ENCODE measurements around the gene HAPSTR1.

GRCh38 chr16:8110612-8111405 lies 479.5 kb downstream of the TMEM114 start:
- PRO-cap, 2 experiments, result no peak in any of the 2 experiments

DNA sequence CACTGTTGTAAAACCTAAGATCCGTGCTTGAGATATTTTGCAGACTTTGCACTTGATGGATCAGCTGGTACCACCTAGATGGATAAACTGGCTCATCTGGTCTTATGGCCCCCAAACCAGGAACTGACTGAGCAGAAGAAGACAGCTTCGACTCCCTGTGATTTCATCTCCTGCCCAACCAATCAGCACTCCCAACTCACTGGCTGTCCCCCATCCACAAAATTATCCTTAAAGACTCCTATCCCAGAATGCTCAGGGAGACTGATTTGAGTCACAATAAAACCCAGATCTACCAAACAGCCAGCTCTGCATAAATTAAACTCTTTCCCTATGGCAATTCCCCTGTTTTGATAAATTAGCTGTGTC lies 477.2 kb downstream of the TMEM114 start:
- PRO-cap, 2 experiments, result no peak in any of the 2 experiments

- PRO-cap, 2 experiments, result no peak in any of the 2 experiments
Observed at GRCh38 chr16:8113853-8114255, 476.5 kb downstream of the TMEM114 start.

GRCh38 chr16:8627006-8627468 lies 5.5 kb downstream of the METTL22 start:
- PRO-cap, 2 experiments, result no peak in any of the 2 experiments

- PRO-cap, 2 experiments, result no peak in any of the 2 experiments
Observed at GRCh38 chr16:8628516-8629325, 7.2 kb downstream of the METTL22 start.

DNA sequence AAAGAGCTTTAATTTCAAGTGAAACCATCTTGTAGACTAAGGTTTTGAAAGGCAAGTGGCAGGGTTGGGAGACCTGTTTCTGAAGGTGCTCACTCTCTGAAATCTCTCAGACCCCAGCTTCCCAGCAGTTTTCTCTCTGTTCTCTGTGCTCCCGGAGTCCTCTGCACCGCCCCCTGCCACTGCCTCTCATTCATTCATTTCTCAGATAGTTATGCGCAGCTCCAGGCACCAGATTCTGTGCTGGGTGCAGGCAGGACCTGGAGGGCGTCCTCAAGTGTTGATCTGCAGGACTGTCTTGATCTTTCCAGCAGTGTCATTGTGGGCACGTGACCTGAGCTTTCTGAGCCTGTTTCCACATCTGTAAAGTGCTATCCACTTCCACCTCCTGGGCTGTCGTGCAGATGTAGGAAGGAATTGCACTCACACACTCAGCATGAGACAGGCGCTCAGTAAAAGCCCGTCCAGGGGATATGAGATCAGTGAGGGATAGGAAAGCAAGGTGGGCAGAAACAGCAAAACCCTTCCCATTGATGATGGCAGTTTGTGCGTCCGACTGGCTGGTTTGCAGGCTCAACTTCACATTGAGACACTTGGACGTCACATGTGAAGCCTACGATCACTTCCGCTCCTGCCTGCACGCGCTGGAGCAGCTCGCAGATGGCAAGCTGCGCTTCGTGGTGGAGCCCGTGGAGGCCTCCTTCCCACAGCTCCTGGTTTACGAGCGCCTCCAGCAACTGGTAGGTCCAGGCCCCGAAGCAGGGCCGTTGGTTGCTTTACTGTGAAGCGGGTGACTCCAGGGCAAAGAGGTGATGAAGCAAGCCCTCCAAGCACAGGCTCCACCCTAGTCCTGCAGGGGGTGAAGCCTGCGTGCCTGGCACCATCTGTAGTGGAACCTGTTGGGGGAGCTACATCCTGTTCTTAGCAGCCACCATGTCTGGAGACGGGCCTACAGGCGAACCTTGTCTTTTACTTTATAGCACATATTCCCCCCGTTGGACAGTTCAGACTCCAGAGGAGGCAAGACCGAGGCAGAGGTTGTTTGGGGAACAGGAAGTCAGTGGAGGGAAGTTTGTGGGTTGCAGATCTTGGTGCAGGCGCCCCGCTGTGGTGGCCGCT lies 22.8 kb downstream of the METTL22 start:
- PRO-cap, 2 experiments, result no peak in any of the 2 experiments

DNA sequence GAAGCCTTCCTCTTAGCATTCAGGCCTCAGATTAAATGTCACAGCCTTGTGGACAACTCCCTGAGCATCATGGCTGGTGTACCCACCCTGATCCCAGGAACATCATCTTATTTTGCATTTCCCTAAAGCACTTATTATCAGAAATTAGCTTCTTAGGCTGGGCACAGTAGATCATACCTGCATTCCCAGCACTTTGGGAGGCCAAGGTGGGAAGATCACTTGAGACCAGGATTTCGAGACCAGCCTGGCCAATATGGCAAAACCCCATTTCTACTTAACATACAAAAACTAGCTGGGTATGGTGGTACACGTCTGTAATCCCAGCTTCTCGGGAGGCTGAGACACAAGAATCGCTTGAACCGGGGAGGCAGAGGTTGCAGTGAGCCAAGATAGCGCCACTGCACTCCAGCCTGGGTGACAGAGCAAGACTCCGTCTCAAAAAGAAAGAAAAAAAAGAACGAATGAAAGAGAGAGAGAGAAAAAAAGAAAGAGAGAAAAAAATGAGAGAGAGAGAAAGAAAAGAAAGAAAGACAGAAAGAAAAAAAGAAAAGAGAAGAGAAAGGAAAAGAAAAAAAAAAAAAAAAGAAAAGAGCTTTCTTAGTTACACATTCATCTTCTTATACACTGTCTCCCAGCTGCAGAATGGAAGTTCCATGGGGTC lies 5.8 kb upstream of the ABAT start:
- PRO-cap, 2 experiments, result no peak in any of the 2 experiments

GRCh38 chr16:8863951-8864149 lies 5.0 kb downstream of the CARHSP1 start:
- PRO-cap, 2 experiments, result peak in 1 of 2 experiments; most common plus-strand start chr16:8863992 (in 1)

- PRO-cap, 2 experiments, result no peak in any of the 2 experiments
Observed at GRCh38 chr16:8959815-8961029, 3.5 kb downstream of the USP7 start.

GRCh38 chr16:8989597-8989827 lies 25.8 kb upstream of the USP7 start:
- PRO-cap, 2 experiments, result no peak in any of the 2 experiments

- PRO-cap, 2 experiments, result no peak in any of the 2 experiments
Observed at GRCh38 chr16:9008424-9009164, 44.9 kb upstream of the USP7 start.

DNA sequence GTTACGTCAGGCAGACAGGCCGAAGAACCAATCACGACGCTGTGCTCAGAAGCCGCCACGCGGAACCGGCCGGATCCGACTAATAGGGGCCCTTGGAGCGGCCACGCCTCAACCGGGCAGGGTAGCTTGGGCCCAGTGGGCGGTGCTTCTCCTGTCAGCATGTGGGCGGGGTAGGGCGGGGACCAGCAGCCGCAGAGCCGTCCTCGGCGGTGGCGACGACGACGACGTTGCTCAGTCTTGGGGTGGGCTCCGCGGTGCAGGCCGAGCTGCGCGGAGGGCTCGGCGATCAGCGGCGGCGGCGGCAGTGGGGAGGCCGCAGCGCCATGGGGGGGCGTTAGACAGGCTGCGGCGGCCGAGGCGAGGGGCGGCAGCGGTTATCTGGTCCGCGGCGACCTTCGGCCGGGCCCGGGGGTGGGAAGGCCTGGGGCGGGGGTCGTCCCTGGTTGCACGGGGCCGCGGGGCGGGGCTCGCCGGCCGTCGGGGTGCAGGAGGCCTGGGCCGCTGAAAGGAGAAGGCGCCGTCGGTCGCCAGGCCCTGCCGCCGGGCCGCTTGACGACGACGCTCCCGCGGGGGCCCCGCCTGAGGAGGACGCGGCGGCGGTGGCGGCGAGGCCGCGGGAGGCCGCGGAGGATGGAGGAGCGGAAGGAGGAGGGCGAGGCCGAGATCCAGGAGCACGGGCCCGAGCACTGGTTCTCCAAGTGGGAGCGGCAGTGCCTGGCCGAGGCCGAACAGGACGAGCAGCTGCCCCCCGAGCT lies at the start of gene HAPSTR1:
HAPSTR1 (plus strand) TSS at position 230 of the 755 bp plus-strand sequence.
- PRO-cap, 2 experiments, result peak in 2 of 2 experiments; most common plus-strand start position 234 of the sequence (in 2)

DNA sequence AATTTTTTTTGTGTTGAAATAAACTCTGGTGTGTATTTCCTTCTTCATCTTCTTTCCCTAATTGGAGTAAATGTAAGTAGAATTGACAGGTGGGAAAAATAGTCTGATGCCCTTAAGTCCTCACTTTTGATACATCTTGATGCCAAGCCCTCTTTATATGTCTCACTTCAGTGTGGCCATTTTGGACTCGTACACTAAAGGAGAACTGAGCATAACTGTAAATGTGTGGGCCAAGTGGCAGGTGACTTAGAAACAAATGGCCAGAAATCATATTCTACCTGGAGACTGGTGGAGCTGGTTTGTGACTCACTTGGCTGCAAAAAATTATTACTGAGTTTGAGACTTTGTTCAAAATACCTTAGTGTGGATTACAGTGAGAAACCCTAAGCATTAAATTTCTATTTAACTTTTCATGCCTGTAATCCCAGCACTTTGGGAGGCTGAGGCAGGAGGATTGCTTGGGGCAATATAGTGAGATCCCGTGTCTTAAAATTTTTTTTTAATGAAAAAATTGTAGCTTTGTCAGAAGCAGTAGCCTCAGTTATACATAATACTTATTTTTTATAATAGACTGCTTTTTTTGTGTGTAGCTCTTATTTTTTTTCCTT lies 5.0 kb downstream of the HAPSTR1 start:
- PRO-cap, 2 experiments, result no peak in any of the 2 experiments

DNA sequence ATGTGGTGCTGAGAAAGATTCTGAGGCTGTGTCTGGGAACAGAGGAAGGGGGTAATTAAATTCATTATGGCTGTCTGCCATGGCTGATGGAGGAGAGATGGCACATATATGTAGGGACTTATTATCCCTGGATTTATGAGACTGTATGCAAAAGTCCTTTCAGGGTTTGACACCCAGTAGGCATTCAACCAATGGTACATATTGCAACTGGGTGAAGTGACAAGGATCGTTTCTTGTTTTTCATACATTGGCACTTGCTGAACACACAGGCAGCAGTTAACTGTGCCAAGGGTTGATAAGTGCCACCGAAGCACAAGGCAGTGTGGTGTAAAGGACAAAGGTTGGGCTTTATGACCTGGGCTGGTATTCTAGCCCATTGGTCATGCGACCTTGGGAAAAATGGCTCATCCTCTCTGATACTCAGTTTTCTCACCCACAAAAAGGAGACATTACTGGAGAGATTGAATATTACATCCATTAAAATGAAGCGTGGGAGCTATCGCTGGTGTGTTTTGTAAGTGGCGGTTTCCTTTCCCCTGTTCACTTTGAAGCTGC lies 216.8 kb downstream of the HAPSTR1 start:
- PRO-cap, 2 experiments, result no peak in any of the 2 experiments

- PRO-cap, 2 experiments, result no peak in any of the 2 experiments
Observed at GRCh38 chr16:9665671-9666518, 516.3 kb downstream of the GRIN2A start.

GRCh38 chr16:10114350-10115020 lies 67.7 kb downstream of the GRIN2A start:
- PRO-cap, 2 experiments, result no peak in any of the 2 experiments

GRCh38 chr16:10181169-10182021 lies 833 bp downstream of the GRIN2A start:
- PRO-cap, 2 experiments, result no peak in any of the 2 experiments

DNA sequence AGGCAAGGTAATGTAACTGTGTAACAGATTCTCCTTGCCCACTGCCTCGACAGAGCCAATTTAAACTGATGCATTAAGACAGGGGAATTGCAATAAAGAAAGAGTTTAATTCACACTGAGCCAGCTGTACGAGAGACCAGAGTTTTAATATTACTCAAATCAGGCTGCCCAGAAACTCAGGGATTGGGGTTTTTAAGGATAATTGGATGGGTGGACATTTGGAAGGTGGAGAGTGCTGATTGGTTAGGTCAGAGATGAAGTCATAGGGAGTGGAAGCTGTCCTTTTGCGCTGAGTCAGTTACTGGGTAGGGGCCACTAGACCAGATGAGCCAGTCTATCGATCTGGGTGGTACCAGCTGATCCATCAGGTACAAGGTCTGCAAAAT lies 59.7 kb upstream of the ATF7IP2 start:
- PRO-cap, 2 experiments, result no peak in any of the 2 experiments

DNA sequence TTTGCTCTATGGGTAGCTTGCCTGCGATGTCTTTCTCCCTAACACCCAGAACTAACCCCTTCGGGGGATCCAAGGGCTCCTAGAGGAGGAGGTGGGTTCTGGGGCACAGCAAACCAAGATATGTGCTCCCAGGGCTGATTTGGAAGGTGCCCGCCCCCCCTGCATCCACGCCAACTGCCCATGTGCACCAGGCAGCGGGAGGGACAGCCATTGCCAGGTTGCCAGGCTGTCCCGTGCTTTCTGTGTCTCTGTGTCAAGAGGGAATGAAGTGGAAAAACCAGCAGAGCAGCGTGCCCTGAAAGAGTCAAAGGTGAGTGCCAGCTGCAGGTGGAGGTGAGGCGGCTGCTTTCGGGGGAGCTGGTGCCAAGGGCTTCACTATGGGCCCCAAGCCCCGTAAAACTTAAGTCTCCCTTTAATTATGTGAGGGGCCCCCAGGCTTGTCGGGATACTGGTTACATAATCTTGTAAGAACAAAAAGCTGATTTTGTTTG lies 6.4 kb downstream of the TEKT5 start:
- PRO-cap, 2 experiments, result no peak in any of the 2 experiments

GRCh38 chr16:10765664-10766154 lies 22.1 kb downstream of the NUBP1 start:
- PRO-cap, 2 experiments, result no peak in any of the 2 experiments